Body of pancreas (tissue), 2 donors: ENCODE measurements around the genes MED4 and RCBTB2.

DNA sequence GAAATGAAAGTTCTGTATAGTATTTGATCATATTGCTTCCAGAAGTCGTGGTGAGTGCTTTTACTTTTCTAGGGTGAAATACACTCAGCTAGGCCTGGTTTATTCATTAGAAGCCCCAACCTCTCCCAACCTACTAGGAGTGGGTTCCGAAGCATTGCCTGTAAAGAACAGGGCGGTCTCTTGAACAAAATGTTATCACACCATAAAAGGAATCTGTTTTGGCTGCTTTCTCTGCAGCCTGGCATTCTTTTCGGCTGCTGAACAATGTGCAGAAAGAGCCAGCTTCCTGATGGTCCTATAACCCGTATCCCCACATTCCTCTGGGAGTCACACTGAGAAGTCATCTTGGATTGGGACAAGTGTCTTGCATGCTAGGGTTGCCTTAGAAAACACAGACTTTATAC is 102.8 kb downstream of the LRCH1 start:
- PRO-cap = no peak
- RAMPAGE, long total RNA, 2 experiments = no peak in any of the 2 experiments

GRCh38 chr13:47334061-47334366 is 437.2 kb upstream of the HTR2A start:
- PRO-cap = no peak
- RAMPAGE, long total RNA, 2 experiments = no peak in any of the 2 experiments

DNA sequence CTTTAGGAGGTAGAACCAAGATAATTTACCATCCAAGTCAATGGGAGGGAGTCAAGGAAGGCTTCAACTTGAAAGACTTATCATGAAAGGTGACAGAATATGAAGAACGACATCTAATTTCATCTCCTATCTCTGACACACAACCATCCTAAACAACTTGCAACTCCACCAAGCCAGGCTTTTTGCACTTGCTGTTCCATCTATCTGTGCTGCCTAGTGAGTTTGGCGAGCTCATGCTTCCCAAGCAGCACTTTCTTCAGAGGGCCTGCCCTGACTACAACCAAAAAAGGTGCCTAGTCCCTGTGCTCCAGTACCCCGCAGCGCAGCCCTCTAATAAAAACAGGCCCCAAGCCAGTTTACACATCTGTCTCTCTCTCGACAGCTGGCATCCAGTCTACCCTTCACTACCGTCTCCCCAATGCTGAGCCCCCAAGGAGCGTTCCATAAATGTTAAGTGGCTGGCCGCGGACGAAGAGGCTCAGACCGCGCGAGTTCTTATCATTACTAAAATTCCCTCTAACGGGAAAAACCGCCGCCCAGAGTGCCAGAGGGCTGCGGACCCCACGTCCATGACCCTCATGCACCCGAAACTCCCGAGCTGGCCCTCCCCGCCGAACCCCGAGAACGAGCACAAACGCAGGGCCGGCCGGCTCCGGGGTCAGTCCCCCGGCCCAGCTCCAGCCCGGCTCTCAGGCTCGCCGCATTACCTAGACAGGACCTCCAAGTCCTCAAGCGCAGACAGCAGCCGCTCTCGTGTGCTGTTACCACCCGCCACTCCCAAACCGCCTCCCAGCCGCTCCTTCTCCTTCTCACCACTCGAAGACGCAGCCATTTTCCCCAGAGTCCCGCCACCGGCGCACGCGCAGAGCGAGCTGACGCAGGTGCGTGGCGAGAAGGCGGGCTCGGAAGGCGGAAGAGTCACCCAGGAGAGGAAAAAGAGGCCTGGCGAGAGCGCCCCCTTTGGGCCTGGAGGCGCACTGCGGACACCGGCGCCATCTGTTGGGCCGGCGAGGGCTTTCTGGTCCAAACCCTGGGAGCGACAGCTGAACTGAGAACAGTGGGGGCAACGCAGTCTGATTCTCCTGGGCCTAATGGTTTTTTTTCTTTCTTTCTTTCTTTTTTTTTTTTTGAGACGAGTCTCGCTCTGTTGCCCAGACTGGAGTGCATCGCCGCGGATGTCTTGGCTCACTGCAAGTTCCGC is at the start of gene MED4:
TSS of gene MED4 (minus strand) at position 858 of the 1,201 bp plus-strand sequence.
- PRO-cap = bidirectional peak, plus-strand start at position 1,021 of the sequence, minus-strand start at position 858 of the sequence
- RAMPAGE, long total RNA, 2 experiments = start-site peak on the minus strand in 2 of 2 experiments, centred at positions 836 to 860 of the sequence, 67 to 91 reads per replicate

DNA sequence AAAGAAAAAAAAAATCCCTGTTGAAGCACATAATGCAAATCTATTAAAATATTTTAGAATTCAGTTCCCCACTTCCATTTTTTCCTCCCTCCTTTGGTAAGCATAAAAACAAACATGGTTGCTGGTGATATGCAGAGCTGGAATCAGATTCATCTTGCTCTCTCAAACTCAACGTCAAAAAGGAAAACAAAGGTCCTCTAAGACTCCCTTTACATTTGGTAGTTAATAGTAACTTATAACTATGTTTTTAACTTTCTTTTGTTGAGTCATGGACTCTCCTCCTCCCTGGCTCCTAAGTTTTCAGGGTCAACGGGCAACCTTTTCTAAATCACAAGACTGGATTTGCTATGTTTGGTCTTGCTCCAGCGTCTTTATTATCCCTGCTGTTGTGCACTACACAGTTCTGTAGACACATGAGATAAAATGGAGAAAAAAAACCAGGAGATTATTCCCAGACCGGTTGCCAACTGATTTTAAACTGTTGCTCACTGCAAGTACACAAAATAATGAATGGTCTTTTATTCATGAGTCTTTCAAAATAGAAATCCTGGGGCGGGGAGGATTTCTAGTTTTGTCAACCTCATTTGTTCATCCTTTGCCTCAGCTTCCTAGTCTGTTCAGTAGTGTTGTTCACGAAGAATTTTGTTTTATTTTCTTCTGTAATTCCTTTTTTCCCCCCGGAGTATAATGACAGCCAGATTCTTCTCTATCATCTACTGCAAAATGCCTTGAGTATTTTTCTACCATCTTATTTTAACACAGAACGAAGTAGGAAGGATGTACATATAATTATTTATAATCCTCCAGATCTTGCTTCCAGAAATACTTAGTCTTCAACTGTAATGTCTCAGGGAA is 1.8 kb upstream of the ITM2B start:
- PRO-cap = no peak
- RAMPAGE, long total RNA, 2 experiments = no peak in any of the 2 experiments

DNA sequence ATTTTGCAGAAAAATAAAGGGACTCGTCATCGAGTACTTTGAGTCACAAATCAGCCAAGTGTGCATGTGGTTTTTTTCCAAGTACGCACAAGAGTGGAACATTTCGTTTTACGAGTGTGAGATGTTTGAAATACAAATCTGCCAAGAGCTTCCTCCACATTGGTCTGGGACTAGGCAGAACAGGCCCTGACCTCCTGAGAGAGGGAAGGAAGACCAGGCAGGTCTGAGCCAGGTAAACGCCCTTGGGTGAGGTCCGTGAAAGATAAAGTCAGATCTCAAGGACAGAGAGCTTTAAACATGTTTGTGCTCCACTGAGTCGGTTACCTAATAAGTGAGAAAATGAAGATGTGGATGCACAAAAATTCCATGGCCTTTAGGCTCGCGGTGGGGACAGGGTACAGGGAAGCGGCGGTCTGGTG is 530 bp upstream of the ITM2B start:
- PRO-cap = no peak
- RAMPAGE, long total RNA, 2 experiments = no peak in any of the 2 experiments

- PRO-cap = no peak
- RAMPAGE, long total RNA, 2 experiments = no peak in any of the 2 experiments
Measured at GRCh38 chr13:48239787-48240105, 6.7 kb downstream of the ITM2B start.

- PRO-cap = no peak
- RAMPAGE, long total RNA, 2 experiments = no peak in any of the 2 experiments
Measured at GRCh38 chr13:48257898-48258442, 25.0 kb downstream of the ITM2B start.

DNA sequence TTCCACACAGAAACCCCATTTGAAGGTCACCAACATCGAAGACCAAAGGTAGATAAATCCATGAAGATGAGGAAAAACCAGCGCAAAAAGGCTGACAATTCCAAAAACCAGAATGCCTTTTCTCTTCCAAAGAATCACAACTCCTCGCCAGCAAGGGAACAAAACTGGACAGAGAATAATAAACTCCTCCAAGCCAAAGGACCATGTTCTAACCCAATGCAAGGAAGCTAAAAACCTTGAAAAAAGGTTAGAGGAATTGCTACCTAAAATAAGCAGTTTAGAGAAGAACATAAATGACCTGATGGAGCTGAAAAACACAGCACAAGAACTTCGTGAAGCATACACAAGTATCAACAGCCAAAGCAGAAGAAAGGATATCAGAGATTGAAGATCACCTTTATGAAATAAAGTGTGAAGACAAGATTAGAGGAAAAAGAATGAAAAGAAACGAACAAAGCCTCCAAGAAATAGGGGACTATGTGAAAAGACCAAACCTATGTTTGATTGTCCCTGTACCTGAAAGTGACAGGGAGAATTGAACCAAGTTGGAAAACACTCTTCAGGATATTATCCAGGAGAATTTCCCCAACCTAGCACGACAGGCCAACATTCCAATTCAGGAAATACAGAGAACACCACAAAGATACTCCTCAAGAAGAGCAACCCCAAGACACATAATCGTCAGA is 4.6 kb upstream of the LPAR6 start:
- PRO-cap = no peak
- RAMPAGE, long total RNA, 2 experiments = no peak in any of the 2 experiments

- PRO-cap = no peak
- RAMPAGE, long total RNA, 2 experiments = no peak in any of the 2 experiments
Measured at GRCh38 chr13:48437421-48438052, 24.6 kb upstream of the LPAR6 start.

GRCh38 chr13:48504214-48505017 is 28.5 kb downstream of the RCBTB2 start:
- PRO-cap = no peak
- RAMPAGE, long total RNA, 2 experiments = no peak in any of the 2 experiments

GRCh38 chr13:48518194-48518393 is 14.8 kb downstream of the RCBTB2 start:
- PRO-cap = no peak
- RAMPAGE, long total RNA, 2 experiments = no peak in any of the 2 experiments

GRCh38 chr13:48532344-48533536 is at the start of gene RCBTB2:
RCBTB2 (minus strand) TSS chr13:48533080.
- PRO-cap = bidirectional peak, plus-strand start at chr13:48532840, minus-strand start at chr13:48532752; bidirectional peak, plus-strand start at chr13:48533166, minus-strand start at chr13:48533048
- RAMPAGE, long total RNA, 2 experiments = start-site peak on the minus strand in 2 of 2 experiments, at chr13:48533046-48533110 at its widest, 46 to 66 reads per replicate

DNA sequence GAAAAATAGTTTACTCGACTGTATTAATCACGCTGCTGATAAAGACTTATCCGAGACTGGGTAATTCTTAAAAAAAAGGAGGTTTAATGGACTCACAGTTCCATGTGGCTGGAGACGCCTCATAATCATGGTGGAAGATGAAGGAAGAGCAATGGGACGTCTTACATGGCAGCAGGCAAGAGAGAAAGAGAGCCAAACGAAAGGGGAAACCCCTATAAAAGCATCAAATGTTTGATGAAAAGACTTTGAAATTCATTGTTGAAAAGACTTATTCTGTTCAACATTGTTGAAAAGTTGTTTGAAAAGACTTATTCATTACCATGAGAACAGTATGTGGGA is 47.8 kb upstream of the RCBTB2 start:
- PRO-cap = no peak
- RAMPAGE, long total RNA, 2 experiments = no peak in any of the 2 experiments

DNA sequence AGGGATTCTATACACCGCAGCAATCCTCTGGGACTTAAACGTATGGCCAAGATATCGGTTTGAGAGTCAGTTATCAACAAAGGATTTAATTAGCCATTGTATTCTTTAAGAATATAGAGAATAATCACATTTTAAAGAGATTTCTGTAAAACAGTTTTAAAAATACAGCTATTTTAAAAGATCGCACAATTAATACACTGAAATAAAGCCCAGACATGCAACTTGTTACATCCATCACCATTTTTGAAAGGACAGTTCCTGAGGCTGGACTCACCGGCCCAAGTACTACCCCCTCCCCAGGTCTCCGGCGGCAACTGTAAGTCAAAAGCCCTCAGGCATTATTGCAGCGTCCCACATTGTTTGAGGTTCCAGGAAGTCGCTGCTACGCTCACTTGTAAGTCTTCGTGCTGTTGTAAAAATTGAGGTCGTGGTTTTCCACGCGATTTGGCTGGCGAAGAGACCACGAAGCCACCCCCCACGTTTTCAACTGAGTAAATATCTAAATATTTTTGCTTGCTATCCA is 750 bp upstream of the FNDC3A start:
- PRO-cap = unidirectional peak, plus-strand start at position 359 of the sequence; bidirectional peak, plus-strand start outside the sequence, minus-strand start at position 381 of the sequence
- RAMPAGE, long total RNA, 2 experiments = no peak in any of the 2 experiments

DNA sequence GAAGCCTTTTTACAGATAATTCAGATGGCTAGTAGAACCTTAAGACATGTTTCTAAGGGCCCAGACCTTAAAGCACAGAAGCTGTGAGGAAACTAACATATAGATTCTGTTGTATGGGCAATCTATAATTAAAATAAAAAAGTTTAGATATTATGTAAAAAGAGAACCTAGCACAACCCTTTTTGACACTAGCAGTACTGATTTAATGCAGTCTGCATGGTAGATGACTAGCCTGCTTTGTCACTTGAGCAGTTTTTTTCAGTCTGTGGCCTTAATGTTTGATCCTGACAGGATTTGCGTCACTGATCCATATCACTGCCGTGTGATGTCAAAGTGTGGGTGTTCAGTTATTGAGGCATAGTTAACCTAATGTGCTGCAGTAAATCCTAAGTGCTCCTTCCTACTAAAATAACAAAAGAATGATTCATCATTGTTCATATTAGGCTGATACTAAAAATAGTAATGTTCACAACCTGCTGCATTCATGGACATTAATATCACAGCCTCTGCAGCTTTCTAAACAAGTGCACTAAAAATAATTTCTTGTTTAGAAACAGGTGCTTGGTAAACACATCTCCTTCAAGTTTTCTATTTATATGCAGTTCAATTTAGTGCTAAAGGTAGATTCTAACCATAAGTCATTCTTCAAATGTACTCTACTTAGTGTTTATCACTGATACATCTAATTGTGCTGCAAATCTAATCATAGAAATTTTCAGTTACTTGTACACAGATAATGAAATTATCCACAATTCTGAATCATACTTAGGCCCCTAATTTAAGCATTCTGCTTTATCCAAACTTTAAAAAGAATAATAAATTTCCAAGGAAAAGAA is 121.9 kb upstream of the MLNR start:
- PRO-cap = no peak
- RAMPAGE, long total RNA, 2 experiments = no peak in any of the 2 experiments

GRCh38 chr13:49107340-49108110 is 112.6 kb upstream of the MLNR start:
- PRO-cap = no peak
- RAMPAGE, long total RNA, 2 experiments = no peak in any of the 2 experiments

- PRO-cap = no peak
- RAMPAGE, long total RNA, 2 experiments = no peak in any of the 2 experiments
Measured at GRCh38 chr13:49292607-49293282, 45.0 kb downstream of the CDADC1 start.

- PRO-cap = no peak
- RAMPAGE, long total RNA, 2 experiments = no peak in any of the 2 experiments
Measured at GRCh38 chr13:49334480-49334750, 86.7 kb downstream of the CDADC1 start.

DNA sequence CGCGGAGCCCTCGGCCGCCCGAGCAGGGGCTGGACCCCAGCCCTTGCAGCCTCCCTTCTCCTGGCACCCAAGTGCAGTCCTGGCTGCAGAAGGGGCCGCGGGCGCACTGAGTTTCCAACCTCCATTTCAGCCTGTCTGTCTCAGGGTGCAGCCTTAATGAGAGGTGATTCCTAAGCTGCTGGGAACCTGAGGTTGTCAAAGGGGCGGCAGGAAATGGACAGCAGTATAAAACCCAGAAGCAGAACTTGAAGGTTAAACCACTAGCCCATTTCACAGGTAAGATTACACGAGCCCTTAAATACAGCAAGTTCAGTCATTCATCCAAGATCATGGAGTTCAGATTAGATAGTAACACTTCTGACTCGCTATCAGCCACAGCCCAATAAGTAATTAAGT is 506 bp downstream of the SETDB2 start:
- PRO-cap = no peak
- RAMPAGE, long total RNA, 2 experiments = no peak in any of the 2 experiments

- PRO-cap = no peak
- RAMPAGE, long total RNA, 2 experiments = no peak in any of the 2 experiments
Measured at GRCh38 chr13:49635327-49636332, 7.3 kb downstream of the ARL11 start.